ENCODE data around the genes INTS14, RPL4 and SKOR1.

- RRBS, result 4% methylated on average over 22 of the region's 74 CpGs
Measured at GRCh38 chr15:65610593-65611883, at the start of gene INTS14. Gene INTS14 (minus strand): TSS chr15:65611131.

DNA sequence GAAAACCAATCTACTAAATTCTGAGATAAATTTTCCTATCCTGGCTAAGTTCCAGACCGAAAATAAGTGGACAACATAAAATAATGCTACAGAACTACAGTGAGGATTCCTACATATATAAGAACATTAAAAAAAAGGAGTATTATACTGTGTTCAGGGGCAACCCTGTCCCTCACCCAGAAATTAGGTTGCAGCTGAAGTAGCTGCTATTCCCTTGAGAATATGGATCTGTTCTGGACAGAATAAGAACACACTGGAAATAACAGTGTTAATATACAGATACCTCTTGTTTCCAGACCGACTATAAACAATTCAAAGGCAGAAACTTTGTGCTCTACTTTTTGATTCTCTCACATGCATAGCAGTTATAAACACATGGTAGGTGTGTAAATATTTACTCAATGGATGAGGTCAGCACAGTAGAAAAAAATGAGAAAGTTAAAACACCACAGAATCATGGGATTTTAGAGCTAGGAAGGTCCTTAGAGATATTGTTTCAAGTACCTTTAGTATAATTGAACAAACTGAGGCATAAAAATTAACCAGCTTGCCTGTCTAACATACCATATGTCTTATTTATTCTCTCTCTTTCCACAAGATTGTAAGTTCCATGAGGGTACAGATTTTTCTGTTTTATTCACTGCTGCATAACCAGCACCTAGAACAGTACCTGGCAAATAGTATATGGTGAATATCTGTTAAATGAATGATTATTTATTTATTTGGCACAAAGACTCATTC is 25.2 kb downstream of the DENND4A start:
- RRBS, result no CpG with 5 or more reads among the region's 2 CpGs

GRCh38 chr15:65791341-65791663 is 791 bp downstream of the DENND4A start:
- RRBS, result 3% methylated on average over 6 of the region's 17 CpGs

- RRBS, result no CpG with 5 or more reads among the region's 3 CpGs
Measured at GRCh38 chr15:65829131-65829462, 37.0 kb upstream of the DENND4A start.

DNA sequence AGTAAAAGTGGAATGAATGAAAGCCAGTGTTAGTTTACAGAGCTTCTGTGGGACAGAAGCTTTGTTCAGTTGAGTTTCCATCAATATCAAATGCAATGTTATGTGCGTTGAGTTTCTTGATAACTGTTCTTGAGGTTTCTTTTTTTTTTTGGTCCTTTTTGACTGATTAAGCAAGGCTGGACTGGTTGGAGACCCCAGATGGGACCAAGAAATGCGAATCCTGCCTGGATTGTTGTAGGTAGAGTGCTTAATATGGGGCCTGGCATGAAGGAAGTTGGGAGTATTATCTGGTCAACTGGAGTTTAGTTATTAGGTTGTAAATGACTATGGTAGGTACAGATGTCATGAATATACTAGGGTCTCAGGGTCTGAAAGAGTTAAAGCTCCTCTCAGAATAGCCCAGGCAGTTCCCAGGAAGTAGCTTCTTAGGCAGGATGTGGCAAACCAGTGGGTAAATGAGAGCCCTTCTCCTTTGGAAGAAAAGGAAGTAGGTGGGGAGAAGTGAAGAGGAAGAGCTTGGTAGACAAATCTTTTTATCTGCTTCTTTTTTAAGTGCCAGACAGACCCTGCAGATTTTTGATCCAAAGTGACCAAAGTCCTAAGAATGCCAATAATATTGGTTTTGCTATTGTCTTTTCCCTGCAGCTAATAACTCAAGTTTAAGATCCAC is 24.4 kb downstream of the MAP2K1 start:
- RRBS, result no CpG with 5 or more reads among the region's 2 CpGs

- RRBS, result no CpG with 5 or more reads among the region's 8 CpGs
Measured at GRCh38 chr15:66444056-66444389, 53.5 kb downstream of the SNAPC5 start.

DNA sequence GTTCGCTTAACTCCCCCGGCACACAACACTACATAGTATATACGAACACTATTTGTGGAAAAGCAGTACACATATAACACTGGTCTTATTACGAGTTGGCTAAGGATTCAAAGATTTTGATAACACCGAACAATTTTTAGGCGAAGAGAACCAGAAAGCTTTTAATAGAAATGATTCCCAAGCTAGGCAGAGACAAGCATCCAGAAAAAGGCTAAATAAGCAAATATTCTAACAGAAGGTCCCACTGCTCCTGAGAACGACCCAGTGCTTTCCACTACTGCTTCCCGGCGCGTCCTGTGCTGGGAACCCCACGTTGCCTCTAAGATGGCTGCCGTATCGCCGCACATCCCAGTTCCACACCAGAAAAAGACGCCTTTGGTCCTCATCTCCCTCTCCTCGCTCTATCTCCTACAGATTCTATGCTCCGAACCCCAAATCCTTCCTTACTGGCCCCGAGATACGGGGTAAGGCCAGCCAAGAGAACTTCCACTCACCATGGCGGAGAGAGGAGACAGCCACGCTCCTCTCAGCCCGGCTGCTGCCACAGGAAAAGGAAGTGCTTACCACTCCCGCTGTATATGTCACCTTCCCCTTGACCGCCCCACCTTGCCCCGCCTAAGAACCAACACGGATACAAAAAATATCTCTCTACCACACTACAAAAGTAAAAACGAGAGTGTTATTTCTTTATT is at the start of gene RPL4:
RPL4 (minus strand) TSS at position 562 of the 692 bp plus-strand sequence.
- RRBS, result no CpG with 5 or more reads among the region's 27 CpGs

GRCh38 chr15:66657856-66658457 is 44.1 kb upstream of the SMAD6 start:
- RRBS, result no CpG with 5 or more reads among the region's 9 CpGs

DNA sequence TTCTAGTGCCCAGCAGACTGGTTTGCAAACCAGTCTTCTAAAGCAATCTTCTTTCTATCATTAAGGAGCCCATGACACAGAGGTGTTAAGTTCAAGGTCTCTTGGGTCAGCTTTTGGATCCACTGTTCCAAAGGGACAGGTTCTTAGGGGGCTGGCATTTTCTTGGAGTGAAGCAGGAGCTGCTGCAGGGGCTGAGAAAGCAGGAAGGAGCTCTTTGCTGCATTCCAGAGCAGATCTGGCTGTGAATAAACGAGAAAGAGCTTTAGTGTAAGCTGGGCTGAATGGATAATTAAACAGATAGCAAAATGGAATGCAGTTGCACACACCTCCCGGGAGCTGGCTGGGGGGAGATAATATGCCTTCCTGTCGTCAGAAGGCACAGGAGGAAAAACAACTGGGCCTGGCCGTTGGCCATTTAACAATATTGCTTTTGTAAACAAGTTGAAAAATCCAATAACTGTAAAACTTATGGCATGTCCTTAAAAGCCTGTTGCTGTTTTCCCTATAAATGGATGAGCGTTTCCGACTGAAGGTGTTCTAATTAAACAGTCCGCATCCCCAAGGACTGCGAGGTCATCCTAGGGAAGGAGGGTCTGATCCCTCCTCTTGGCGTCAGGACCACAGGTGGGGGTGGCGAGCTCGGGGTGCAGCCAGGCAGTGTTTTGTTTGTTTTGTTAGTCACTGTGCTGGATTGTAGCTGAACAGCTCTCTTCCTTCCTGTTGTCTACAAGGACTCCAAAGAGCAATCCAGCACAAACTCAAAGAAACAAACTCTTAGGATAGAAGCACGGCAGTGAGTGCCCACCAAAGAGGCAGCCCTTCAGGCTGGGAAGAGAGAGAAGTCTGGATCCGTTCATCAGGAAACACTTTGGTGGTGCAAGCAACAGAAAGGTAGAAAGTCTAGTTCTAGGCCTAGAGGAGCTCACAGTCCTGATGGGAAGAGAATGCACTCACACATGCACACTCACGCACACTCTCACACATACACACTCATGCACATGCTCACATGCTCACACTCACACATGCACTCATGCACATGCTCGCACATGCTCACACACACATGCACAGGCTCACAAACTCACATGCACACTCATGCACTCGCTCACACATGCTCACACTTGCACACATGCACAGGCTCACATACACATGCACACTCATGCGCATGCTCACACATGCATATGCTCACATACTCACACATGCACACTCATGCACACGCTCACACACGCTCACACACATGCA is 133.4 kb upstream of the SMAD3 start:
- RRBS, result no CpG with 5 or more reads among the region's 19 CpGs

DNA sequence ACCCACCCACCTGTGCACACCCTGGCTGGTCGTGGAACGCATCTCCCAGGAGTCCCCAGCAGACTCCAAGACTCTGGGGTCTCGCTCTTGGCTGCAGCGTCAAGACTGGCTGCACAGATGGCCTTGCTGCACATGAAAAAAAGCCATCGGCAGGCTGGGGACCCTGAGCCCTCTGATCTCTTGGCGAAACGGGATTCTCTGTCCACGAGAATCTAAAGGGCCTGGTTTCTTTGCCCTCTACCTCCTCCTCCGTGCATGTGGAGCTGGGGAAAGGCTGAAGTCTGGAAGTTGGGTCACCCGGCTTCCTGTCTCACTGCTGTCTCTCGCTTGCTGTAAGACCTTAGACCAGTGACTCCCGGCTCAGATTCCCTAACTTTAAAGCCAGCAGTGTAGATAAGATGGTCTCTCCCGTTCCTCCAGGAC is 31.5 kb upstream of the SMAD3 start:
- RRBS, result no CpG with 5 or more reads among the region's 13 CpGs

DNA sequence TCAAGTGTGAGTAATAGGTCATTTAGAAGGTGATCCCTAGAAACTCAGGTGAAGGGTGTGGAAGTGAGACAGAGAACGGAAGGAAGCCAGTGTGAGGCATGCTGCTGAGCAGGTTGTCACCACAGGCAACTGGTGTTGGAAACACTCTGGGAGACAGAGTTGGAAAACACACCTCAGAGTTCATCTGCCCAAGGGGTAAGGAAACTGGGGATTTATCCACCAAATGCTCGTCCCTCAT is 25.7 kb upstream of the SMAD3 start:
- RRBS, result no CpG with 5 or more reads among the region's 2 CpGs

DNA sequence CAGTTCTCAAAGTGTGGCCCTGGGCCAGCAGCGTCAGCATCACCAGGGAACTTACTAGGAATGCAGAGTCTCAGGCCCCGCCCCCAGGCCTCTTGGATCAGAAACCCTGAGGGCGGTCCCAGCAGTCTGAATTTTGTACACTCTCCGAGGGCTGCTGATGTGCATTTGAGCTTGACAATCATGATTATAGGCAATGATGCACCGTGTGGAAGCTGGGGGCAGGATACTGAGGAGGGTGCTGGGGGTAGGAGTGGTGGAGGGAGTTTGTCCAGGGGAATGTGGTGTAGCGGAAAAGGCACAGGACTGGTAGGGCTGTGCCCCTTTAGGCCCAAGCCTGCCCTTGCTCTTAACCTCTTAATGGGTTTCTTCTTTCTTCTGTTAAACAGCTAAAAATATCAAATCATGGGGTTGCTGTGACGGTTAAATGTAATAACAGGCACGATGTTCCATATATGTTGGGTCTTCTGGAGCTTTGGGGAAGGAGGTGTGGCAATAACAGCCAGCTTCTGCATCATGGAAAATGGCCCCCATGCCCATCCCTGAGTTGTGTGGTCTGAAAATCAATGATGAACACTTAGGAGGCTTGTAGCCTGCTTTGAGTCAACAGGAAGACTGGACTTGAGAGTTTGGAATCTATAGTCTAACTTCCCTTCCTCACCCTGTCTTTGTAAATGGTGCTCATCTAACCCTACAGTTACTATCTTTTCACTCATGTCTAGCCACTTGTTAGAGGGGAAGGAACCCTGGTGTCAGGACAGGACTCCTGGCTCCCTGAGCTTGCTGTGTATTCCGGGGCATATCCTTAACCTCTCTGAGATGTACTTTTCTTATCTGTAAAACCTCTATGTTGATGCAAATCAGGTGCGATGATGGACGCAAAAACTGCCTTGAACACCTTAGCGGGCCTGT is 27.3 kb downstream of the SMAD3 start:
- RRBS, result no CpG with 5 or more reads among the region's 12 CpGs

DNA sequence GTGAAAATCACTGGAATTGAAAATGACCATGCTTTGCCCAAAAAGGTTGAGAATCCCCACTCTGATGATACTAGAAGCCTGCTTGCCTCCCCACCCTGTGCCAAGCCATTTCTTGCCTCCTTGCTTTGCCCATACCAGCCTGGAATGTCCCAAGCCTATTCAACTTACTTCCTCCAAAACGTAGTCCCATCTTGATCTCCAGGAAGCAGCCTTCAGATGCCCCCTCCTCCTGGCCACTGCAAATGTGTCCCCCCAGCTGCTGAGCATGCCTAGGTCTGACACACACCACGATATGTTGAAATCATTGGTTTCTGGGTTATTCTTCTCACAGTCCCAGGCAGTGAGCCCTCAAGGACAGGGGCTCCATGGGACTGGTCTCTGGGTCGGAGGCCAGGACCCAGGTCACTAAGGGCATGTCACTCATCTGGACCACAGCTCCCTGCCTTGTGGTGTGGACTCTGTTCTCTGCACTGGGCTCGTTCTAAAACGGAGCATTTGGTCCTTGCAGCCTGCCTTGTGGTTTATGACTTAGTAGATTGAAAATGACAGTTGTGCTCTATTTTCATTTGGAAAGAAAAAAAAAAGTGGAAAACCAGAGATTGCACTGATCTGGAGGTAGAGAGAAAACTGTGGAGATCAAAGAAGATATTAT is 43.0 kb downstream of the SMAD3 start:
- RRBS, result no CpG with 5 or more reads among the region's 5 CpGs

GRCh38 chr15:67125084-67126381 is 60.1 kb downstream of the SMAD3 start:
- RRBS, result no CpG with 5 or more reads among the region's 29 CpGs

GRCh38 chr15:67148287-67148935 is 83.0 kb downstream of the SMAD3 start:
- RRBS, result no CpG with 5 or more reads among the region's 8 CpGs

- RRBS, result no CpG with 5 or more reads among the region's 3 CpGs
Measured at GRCh38 chr15:67153819-67154705, 88.7 kb downstream of the SMAD3 start.

DNA sequence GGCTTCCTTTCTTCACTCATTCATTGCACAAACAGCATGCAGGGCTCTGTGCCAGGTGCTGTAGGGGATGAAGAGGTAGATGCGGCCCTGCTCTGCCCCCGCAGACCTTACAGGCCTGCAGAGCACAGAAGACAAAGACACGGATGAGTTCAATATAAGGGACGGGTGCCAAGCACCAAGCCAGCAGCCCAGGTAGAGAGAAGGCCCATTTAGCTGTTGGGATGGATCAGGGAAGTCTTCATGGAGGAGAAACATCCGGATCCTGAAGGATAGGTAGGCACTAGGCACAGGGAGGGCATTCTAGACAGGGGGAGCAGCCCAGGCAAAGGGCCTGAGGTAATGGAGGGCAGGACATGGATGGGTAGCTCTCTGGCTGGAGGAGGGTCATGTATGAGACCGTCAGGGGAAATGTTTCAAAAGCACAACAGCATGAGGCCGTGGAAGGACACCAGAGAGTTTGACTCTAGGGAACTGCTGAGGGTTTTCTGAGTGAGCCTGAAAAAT is 69.3 kb downstream of the AAGAB start:
- RRBS, result no CpG with 5 or more reads among the region's 7 CpGs

- RRBS, result no CpG with 5 or more reads among the region's 13 CpGs
Measured at GRCh38 chr15:67465020-67465767, 55.7 kb upstream of the C15orf61 start.

DNA sequence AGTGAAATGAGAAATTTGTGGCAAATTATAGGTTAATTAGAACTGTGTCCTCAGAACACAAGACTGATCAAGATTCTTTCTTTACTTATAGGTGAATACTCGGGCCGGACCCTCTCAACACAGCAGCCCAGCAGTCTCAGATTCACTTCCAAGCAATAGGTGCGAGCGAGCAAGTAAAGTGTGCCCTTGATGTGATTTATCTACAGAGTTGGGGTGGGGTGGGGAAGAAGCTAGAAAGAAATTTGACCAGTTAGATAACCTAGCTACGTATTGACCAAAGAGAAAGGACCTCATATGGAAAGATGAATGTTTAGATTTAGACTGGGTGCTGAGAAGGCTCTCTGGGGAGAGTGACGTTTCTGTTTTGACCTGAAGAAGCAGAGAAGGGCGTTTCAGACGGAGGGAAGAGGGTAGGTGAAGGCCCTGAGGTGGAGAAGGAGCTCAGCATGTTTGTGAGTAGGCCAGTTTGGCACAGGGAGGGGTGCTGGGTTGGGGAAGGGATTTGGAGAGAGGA is 44.3 kb downstream of the MAP2K5 start:
- RRBS, result no CpG with 5 or more reads among the region's 8 CpGs

- RRBS, result 4% methylated on average over 6 of the region's 48 CpGs
Measured at GRCh38 chr15:67825111-67825802, at the start of gene SKOR1. Gene SKOR1 (plus strand): TSS chr15:67825509.